Calu3 (cell line): ENCODE results near the gene TMEM200C.

DNA sequence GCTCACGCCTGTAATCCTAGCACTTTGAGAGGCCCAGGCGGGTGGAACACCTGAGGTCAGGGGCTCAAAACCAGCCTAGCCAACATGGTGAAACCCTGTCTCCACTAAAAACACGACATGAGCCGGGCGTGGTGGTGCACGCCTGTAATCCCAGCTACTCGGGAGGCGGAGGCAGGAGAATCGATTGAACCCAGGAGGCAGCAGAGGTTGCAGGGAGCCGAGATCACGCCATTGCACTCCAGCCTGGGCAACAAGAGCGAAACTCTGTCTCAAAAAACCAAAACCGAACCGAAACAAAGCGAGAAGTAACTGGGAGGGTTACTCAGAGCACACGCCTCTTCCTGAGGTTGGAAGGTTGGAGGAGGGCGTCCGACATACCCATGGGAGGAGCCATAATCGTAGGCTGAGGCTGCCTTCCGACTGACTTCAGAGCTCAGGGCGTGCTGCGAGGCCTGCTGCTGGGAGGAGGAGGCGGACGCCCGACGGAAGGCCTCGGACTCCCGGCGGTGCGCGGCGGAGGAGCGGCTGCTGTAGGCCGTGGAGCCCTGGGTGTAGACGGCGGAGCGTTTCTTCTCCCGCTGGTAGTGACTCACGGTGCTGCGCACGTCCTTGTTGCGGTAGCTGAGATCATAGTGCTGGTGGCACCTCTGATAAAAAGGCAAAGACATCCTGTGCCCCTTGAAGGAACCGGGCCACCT is 5.1 kb downstream of the MYOM1 start:
- PRO-cap = bidirectional peak, plus-strand start at position 196 of the sequence, minus-strand start outside the sequence; bidirectional peak, plus-strand start at position 429 of the sequence, minus-strand start at position 565 of the sequence

DNA sequence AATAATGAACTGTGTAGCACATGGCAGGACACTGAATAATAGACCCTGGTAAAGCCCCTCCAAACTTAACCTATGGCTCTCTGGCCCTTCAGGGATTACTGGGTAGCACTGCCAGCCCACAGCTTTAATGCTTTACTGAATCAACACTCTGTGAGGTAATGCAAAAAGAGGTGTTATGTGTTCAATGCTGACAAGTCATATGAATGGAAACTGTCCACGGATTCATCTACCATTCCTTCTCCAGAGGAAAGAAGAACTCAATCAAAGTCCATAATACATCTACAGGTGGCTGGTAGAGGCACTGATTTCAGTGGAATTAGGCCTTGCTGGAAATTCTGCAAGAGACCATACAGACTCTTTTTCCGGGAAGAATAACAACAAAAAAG is 13.7 kb upstream of the MYOM1 start:
- PRO-cap = no peak

DNA sequence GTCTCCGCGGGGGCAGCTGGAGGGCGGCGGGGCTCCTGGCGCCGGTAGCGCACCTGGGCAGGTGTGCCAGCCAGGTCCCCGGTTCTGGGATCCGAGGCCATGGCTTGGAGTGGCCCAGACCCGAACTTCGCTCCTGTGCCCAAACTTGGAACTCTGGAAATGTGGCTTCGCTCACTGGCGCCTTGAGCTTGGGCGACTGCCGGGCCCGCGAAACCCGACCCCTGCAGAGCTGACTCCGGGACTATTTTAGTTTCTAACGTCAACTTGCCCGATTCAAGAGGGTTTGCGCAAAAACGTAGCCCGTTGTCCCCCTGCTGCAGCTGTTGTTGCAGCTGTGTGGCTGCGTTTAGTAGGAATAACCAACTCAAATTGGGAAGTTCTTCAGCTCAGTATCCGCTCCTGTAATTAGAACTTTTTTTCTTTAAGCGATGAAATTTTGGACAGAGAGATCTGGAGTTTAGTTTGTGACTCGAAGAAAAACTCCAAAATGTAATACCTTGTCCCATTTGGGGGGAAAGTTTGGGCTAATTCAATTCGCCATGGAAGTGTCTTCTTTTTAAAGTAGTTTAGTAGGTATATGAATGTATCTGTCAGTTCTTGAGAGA is 458 bp downstream of the MYL12A start:
- PRO-cap = bidirectional peak, plus-strand start at position 69 of the sequence, minus-strand start at position 65 of the sequence; bidirectional peak, plus-strand start at position 265 of the sequence, minus-strand start at position 248 of the sequence

- PRO-cap = no peak
Observed at GRCh38 chr18:3263283-3263693, 1.4 kb downstream of the MYL12B start.

GRCh38 chr18:3282018-3282310 is 20.0 kb downstream of the MYL12B start:
- PRO-cap = no peak

DNA sequence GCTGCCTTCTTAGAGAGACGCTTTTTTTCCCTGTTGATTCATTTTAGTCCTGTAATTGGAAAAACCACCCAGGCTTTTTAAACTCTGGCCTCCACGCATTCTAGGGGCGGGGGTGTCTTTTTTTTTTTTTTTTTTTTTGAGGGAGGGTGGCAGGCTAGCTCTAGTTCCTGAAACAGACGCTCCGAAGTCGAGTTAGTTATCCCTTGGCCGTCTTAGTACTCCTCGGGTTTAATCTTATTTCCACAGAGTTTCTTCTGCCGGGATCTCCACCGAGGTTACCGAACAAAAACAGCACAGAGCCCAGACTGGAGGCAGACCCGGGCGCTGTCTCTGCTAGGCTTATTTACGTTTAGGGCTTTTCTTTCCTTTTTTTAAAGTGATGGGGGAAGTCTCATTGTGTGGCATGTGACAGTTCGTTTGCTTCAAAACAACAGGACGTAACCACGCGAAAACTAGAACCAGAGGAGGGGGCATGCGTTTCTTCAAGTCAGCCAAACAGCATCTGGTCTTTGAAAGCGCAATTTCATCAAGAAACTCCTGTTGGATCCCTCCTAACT is 1.3 kb upstream of the TGIF1 start:
- PRO-cap = no peak

DNA sequence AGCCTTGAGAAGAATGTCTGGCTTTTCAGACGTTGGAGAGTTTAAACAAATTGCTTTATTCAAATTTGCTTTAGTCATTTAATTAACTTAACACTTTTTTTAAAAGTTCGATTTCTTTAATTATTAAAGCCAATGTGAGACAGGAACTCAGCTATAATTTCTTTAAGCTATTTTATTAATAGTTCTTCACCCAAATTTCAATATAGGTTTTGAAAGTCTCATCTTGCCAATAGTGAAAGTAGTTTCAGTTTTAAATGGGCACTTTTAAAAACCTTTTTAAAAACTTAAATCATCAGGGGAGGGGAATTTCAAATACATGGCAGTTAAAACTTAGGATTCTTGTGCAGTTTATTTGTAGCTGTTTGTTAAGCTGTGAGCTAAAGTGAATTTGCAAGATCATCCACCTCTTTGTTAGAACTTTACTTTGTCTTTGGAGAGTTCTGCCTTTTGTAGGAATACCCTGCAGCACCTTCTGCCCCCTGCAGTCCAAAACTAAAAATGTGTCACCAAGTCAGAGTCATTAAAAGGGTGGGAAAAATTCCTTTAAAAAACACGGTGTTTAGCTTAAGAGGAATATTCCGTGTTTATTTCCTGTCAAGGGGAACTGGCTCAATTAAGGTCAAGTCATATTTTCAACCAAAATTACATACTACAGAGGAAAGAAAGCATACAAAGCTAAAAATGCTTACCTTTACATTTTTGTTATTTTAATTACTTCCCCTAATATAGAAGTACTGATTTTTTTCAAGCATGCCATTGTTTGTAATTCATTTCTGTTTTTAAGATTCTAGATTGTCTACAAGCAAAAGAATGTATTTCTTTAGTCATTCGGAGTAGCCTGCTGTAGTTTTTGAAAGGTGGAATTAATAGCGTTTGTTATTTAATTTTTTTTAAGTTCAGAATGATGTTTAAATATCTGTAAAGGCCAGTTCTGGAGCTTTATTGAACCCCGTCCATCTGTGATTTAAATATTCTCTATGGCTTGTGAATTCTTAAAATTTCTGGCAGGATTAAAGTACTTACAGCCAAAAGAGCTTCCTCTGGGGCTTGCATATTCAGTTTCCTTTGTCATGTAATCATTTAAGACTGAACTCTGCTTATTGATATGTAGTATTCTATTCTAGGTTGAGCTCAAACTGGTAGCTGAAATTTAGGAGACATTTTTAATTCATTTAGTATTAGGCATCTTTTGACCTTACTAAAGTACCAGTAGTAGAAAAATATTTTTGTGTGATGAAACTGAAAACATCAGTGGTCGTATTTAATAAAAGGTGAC is 4.9 kb downstream of the TGIF1 start:
- PRO-cap = bidirectional peak, plus-strand start at position 519 of the sequence, minus-strand start at position 421 of the sequence

GRCh38 chr18:3456646-3457254 is 6.8 kb downstream of the TGIF1 start:
- PRO-cap = bidirectional peak, plus-strand start at chr18:3456866, minus-strand start at chr18:3456866

DNA sequence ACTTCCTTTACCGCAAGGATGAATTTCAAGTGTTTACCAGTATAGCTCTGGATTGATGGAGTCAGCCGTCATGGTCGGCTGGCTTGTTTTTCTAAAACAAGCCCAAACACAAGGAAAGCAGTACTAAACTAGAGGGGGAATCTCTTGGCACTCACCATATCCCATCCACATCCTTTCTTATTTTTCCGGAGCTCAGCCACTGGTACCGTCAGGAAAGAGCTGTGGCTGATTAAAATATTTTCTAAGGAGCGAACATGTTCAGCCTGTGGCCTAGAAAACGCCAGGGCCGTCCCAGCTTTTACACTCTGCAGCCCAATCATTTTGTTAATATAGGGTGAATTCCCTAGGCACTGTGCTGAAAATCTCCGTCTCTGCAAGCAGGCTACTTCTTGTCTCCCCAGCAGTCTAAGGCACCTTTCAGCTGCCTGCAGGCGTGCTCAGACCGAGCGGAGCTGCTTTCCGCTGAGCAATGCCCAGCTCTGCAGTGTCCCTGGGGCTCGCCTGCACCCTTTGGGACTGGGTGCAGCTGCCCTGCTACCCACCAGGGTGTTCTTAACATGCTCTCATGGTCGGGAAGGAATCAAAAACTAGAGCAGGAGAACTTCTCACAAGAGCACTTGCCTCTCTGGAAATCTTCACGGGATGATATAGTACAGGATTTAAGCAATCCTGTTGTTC is 59.2 kb downstream of the TGIF1 start:
- PRO-cap = no peak

GRCh38 chr18:3603405-3604412 is 153.7 kb downstream of the TGIF1 start:
- PRO-cap = bidirectional peak, plus-strand start at chr18:3603737, minus-strand start at chr18:3603480; bidirectional peak, plus-strand start at chr18:3604192, minus-strand start at chr18:3603998

- PRO-cap = no peak
Observed at GRCh38 chr18:3659844-3660211, 209.9 kb downstream of the TGIF1 start.

GRCh38 chr18:3874176-3874557 is 424.2 kb downstream of the TGIF1 start:
- PRO-cap = no peak

DNA sequence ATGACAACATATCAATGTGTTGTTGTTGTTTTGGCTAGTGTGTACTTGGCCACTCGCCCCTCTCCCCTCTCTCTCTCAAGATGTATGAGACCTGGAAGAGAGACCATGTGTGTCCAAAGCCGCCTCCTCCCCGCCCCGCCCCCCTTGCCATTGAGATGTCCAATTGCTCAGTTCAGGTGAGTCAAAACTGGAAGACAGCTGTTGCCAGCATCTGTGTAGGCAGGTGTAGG is 1.2 kb downstream of the ZBTB14 start:
- PRO-cap = unidirectional peak, plus-strand start at position 170 of the sequence

GRCh38 chr18:5433649-5434224 is 110.1 kb downstream of the EPB41L3 start:
- PRO-cap = no peak

- PRO-cap = unidirectional peak, minus-strand start at chr18:5489011
Observed at GRCh38 chr18:5488740-5489479, 54.9 kb downstream of the EPB41L3 start.

DNA sequence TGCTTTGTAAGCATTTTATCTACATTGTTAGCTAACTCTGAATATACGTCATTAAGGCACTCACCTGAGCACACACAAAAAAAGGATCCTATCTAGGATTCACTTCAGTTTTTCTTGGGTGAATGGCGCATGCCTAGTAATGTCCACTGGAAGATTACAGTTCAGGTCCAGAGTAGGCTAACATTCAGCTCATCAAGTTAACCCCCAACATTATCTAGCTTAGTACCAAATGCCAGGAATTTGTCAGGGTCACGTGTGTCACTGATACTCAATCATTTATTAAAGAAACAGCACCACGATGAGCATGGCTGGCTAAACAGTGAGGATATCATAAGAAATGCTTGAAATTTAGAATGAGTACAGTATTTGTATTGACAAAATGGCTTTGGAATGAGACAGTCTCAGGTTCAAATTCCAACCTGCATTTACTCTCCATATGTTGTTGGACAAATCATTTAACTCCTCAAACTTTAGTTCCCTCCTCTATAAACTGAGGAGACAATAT is 22.6 kb downstream of the EPB41L3 start:
- PRO-cap = no peak

- PRO-cap = no peak
Observed at GRCh38 chr18:5542297-5542693, 1.5 kb downstream of the EPB41L3 start.

DNA sequence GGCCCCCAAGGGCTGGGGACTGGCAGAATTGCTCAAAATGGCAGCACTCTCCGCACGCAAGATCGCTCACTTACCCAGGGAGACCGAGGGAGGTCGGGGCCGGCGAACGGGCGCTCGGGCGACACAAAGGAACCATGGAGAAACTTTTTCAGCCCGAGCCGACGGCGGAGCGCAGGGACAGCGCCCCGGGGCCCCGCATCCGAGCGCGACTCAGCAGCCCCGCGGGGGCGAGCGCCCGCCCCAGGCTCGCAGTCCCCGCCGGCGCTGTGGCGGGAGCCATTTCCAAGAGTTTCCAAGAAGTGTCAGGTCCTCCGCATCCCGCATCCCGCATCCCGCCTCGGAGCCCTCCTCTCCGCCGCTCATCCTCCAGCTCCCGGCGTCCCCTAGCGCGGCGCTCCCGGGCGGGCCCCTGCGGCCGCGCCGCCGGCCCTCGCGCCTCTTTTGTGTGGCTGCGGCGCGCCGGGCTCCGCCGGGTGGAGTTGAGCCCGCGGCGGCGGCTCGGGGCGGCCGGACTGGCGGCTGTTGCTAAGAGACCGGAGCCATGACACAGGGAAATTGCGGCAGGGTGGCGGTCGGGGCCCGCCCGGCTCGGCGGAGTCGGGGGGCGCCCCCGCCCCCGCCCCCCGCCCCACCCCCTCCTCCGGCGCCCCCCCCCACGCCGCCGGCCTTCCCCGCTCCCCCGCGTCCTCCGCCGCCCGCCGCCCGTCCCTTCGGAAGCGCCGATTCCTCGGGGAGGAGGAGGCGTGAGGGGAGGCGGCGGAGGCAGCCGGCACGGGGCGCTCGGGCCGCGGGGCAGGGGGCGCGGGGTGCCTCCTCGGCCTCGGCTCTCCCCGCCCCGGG is at the start of gene TMEM200C:
Gene TMEM200C, minus strand, starts transcription at position 567 of the 840 bp plus-strand sequence.
- PRO-cap = no peak

- PRO-cap = no peak
Observed at GRCh38 chr18:5967019-5967631, 71.8 kb upstream of the TMEM200C start.

DNA sequence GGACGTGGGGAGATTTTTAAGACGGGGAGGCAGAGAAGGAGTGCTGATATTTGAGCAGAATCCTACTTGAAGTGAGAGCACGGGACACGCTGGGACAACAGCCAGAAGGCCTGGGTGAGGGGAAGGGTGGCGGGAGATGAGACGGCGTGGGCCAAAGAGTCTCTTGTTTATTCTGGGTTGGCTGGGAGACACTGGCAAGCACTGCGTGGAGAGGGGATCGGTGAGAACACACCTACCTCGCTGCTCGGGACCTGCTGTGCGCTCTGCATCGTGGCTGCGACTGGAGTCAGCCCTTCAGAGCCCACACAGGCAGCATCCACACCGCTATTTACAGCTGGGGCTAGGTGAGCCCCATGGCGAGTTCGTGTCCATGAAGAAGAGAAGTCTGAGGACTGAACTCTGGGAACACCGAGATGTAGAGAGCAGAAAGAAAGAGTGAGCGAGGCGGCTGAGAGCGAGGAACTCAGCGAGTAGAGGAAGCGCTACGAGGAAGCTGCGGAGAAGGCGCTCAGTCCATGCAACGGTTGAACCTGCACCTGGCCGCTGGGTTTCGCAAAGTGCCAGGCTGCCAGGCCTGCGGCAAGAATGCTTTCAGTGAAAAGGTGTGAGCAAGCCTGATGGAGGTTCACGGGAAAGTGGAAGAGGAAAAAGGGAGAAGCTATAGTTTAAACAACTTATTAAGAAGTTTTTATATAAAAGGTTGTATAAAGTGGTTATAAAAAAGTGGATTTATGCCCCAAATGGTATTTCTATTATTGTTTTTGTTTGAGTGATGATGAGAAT is 250.8 kb upstream of the TMEM200C start:
- PRO-cap = no peak